ENCODE measurements around a stretch of chr14.

DNA sequence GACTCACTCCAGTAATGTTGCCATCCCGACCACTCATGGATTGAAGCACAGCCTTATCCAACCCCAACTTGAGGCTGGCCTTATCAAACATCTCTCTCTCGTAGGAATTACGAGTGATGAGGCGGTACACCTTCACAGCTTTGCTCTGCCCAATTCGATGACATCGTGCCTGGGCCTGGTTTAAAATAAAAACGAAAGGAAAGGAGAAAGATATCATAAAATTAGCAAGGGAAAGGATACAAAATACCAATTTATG lies 18.4 kb upstream of the SUPT16H start:
- RRBS, result no CpG with 5 or more reads among the region's 7 CpGs

GRCh38 chr14:21428738-21429563 lies 27.0 kb downstream of the CHD8 start:
- RRBS, result no CpG with 5 or more reads among the region's 5 CpGs

DNA sequence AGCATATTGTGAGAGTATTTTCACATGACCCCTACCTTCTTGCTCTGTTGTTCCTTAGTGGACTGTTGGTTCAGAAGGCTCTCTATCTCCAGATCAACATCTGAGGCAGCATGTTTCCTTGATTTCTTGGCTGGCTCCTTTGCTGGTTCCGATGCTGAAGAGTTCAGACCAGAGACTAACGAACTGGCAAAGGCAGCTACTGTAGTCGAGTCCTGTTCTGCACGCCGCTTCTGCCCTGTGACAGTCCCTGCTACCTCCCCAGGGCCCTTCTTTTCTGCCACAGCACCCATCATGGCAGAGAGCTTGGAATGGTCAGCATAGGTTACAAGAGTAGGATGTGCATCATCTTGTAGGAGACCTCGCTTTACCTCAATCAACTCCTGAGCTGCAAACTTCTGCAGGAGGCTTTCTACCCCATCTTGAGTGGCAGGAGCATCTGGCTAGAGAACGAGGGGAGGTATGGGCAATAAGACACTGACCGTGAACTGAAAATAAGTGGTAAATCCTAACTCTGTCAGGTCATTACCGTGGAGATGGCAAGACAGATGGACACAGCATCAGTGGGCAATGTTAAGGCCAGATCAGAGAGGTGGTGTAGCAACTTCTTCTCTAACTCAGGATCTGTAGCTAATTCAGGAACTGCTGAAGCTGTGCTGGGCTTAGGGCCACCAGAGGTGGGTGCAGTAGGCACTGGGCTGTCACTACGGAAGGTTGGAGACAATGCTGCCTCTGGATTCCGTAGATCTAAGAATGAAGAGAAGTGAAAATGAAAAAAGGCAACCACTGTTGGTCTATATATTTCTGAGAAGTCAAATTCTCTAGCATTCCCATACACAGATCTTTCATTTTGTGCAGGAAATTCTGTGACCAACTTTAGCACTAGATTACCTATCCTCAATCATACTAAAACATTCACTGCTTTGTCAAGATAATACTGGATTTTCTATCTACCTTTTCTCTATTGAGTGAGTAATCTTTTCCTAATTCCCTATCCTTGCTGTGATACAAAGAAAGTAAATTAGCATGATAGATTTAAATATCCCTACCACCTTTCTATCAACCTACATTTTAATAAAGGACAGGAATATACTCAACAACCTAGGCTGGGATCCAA lies 7.6 kb downstream of the METTL3 start:
- RRBS, result no CpG with 5 or more reads among the region's 11 CpGs

- RRBS, result 6% methylated on average over 3 of the region's 19 CpGs
Observed at GRCh38 chr14:21511402-21511779, 251 bp upstream of the METTL3 start.

DNA sequence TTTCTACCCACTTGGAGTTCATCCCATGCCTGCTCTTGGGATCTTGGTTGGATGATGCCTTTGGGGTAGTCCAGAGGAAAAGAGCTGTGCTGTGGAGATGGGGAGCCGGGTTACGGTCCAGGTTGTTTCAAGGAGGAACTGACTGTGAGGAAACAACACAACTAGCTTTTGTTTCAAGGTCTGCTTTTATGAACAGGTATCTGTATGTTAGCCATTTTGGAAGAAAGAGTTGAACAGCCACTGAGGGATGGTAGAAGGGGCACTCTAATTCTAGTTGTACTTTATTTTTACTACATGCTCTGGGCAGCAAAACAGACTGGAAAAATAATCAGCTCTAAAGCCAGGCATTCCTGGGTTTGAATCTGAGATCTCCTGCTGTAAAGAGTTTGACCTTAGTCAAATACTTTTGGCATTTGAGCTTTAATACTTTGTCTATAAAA lies 64.9 kb upstream of the OR4E1 start:
- RRBS, result no CpG with 5 or more reads among the region's 2 CpGs

- RRBS, result no CpG with 5 or more reads among the region's 10 CpGs
Observed at GRCh38 chr14:21992603-21993357, 319.2 kb upstream of the OR4E1 start.

- RRBS, result no CpG with 5 or more reads among the region's 3 CpGs
Observed at GRCh38 chr14:21997315-21997847, 323.8 kb upstream of the OR4E1 start.

DNA sequence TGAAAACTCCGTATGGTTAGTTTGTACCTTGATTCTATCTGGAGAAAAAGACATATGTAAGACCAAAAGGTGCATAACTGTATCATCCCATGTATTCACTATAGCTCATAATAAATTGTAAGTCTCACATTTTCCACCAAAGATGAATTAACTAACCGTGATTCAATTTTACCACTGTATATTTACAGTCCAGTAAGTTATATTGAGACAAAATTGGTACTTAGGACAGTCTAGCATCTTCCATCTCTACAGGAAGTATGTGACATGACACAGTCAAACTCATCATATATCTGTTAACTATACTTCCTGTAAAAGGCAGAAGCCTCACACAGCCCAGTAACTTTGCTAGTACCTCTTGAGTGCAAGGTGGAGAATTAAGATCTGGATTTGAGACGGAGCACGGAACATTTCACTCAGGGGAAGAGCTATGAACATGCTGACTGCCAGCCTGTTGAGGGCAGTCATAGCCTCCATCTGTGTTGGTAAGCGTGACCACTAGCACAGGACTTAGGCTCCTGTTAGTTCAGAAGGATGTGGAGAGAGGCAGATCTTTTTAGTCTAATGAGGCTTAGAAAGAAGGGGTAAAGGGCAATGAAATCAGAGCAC lies 333.7 kb upstream of the OR4E1 start:
- RRBS, result no CpG with 5 or more reads among the region's 5 CpGs

DNA sequence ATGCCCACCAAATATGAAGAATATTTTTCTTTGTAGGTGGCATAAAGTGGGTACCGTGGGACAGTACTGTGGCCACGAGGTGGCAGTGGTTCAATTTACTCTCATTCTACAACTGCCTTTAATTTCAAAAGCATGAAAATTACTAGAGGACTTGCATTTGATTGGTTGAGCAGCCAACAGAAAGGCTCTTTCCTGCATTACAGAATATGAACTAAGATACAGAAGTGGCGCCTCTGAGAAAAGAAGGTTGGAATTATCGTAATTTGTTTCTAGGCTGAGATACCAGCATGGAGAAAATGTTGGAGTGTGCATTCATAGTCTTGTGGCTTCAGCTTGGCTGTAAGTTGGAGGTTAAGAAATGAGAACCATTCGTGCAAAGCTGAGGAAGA lies 366.8 kb upstream of the OR4E1 start:
- RRBS, result no CpG with 5 or more reads among the region's 5 CpGs

GRCh38 chr14:22113442-22113909 lies 439.9 kb upstream of the OR4E1 start:
- RRBS, result no CpG with 5 or more reads among the region's 15 CpGs

DNA sequence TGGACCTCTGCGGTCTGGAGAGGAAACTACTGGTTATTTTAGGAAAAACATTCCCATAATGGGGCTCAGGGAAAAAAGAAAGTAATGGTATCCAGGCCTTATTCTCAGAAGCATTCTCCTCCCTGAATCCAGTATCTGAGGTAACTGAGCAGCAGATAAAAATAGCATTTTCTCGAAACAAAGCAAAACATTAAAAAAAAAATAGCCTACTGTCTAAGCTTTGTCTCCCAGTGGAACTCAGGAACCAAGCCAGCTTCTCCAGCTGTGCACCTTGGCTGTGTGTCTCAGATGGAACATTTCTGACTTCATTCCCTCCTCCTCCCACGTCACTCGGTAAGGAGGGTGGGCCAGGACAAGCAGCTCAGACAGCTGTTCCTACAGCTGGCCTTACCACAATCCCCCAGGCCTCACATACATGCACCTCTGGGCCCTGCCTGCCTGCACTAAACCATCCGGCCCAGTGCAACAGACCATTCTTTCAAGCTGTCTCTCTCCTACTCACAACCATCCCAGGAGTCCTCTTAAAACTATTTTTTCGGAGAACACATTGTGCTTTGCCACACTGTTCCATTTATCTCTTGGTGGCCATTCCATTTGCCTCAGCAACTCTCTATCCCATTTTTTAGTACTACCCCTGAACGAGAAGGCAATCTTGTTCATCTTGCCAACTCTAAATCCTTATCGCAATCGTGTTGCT lies 249.7 kb downstream of the DAD1 start:
- RRBS, result no CpG with 5 or more reads among the region's 9 CpGs

DNA sequence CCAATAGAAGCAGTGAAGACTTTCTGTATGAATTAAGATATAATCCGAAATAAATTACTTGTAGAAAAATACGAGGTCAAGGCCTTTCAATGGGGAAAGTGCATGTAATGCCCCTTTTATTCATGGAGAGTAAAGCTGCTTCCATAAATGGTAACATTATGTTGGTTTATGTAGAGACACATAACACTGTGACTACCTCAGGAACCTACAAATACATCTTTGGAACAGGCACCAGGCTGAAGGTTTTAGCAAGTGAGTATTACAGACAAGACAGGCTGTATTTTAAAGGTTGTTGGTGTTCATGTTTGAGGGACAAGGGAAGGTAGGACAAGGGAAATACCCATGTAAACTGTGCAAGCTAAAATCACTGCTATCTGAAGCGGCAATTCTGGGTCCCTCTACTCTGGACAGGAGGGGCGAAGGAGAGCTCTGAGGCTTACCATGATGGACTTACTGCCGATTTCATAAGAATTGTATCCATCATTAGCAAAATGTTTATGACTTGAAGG lies 89.5 kb downstream of the DAD1 start:
- RRBS, result no CpG with 5 or more reads among the region's 5 CpGs

GRCh38 chr14:22501477-22501770 lies 87.6 kb downstream of the DAD1 start:
- RRBS, result no CpG with 5 or more reads among the region's 4 CpGs

GRCh38 chr14:22512194-22512929 lies 76.7 kb downstream of the DAD1 start:
- RRBS, result no CpG with 5 or more reads among the region's 3 CpGs

DNA sequence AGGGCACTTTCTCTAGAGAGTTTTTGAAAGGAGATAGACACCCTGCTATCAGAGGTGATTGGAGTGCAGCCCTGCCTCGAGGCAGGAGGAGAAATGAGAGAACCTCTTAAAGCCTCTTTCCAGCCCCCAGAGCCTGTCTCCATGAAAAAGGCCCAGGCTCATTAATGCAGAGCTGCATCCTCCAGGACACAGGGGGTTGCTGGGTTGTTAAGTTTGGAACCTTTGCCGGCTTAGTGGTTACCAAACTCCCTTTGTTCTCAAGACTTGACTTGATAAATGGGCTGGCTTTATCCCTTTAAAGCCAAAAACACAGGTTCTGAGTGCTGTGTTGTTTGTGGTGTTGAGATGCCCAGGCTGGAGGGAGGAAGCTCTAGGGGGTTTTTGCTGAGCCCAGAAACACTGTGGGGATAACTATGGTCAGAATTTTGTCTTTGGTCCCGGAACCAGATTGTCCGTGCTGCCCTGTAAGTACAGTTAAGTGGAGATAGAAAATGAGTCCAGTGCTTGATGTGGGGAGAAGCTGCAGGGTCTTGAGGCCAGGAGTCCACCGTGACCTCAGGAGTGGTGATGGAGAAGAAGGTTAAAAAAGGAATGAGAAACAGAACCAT lies 70.9 kb downstream of the DAD1 start:
- RRBS, result no CpG with 5 or more reads among the region's 5 CpGs

- RRBS, result no CpG with 5 or more reads among the region's 6 CpGs
Observed at GRCh38 chr14:22791102-22791867, 23.9 kb downstream of the SLC7A7 start.

- RRBS, result no CpG with 5 or more reads among the region's 4 CpGs
Observed at GRCh38 chr14:22796068-22796506, 19.1 kb downstream of the SLC7A7 start.

GRCh38 chr14:22844252-22844551 lies 7.8 kb downstream of the MMP14 start:
- RRBS, result no CpG with 5 or more reads among the region's 10 CpGs

DNA sequence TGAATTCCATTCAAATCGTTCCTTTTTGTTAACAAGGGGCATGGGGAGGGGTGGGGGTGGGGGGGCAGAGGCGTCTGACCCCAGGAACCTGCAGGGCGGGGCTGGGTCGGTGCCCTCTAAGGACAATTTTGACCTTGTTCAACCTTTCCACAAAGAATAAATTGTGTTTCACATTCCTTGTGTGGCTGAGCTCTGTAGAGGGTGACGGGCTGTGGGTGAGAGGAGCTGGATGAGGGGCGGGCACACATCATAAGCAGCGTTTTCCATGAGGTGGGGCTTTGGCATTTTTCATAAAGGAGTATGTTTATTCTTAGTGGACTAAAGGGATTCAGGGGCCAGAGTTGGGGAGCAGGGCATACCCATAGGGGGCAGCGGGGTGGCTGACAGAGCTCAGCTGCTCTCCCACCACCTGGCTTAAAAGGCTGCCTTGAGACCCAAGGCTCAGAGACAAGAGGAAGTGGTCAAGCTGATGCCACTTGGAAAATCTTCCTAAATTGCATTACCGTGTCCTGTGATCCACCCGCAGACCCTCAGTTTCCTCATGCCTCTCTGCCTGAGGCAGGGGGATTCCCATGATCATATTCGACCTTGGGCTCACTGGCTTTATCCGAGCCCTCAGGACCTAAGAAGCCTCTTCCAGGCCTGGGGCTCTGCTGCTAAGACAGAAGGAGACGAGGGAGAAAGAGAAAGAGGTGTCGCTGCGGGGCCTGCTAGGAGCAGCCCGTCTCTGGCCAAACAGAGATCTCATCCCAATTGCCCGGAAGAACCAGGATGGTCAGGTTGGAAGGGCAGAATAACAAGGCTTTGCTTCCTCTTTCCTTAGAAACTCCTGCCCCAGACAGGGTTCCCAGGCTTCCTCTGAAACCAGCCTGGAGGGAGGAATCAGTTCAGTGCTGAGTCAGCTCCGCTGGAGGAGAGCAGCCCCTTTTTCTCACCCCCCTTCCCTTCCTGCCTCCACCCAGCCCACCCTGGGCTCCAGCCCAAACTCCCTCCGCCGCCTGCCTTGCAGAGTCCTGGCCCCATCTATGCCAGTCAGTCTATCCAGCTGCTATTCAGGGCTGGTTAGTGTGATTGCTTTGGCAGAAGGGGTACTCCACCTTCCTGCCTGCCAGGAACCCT lies 11.6 kb downstream of the MMP14 start:
- RRBS, result no CpG with 5 or more reads among the region's 20 CpGs